Mesenchymal stem cell of Wharton's jelly (primary cell): ENCODE data around the gene TMEM120B.

- CAGE, long polyA plus RNA = no peak
Measured at GRCh38 chr12:121711621-121712036, 923 bp upstream of the TMEM120B start.

DNA sequence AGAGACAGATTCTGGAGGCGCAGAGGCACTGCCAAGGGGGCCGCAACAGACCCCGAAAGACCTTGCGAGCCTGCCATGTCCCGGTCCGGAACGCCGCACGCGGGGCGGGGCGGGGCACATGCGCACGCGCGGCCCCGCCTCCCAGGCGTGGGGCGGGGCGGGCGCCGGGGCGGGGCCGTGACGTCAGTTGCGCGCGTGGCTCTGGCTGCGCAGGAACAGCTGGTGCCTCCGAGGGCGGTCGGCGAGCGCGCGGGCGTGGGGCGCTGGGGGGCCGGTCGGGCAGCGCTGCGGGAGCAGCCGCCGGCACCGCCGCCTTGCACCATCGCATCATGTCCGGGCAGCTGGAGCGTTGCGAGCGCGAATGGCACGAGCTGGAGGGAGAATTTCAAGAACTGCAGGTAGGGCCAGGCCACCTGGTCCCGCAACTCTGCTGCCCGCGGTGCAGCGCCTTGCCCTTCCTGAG, at the start of gene TMEM120B:
TSS of gene TMEM120B (plus strand) at position 186 of the 463 bp plus-strand sequence.
- CAGE, long polyA plus RNA = no peak

DNA sequence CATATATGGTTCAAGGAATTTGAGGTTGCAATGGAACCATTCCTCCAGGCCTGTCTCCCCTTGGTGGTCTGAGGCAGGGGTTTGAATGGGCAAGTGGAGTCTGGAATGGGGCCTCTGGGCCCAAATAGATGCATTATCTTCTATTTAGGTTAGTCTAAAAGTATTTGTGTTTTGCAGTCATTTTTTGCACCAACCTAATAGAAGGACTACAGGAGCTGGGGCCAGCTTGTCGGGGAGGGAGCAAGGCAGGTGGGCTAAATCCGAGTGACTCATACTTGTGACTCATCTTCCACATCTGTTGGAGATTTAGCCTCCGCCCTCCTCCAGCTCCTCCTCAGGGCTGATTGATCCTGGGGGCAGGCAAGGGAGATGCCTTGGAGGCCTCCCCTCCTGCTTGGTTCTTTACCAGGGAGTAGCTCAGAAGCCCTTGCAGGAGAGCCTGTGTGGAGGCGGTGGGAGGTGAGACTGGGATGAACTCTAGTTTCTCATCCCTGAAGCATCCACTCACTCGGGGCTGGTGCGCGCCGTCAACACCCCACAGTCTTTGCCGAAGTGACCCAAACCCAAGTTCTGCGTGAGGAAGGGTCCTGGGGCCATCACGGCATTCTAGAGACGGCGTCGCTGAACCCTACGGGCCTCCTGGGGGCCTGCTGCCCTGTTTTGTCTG, 27.9 kb downstream of the RHOF start:
- CAGE, long polyA plus RNA = no peak

- CAGE, long polyA plus RNA = no peak
Measured at GRCh38 chr12:121766270-121766995, 27.1 kb downstream of the RHOF start.

- CAGE, long polyA plus RNA = no peak
Measured at GRCh38 chr12:121774533-121775379, 18.7 kb downstream of the RHOF start.

DNA sequence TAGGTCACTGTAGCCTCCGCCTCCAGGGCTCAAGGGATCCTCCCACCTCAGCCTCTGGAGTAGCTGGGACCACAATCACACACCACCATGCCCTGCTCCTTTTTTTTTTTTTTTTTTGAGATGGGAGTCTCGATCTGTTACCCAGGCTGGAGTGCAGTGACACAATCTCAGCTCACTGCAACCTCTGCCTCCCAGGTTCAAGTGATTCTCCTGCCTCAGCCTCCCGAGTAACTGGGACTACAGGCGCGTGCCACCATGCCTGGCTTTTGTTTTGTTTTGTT, 16.7 kb downstream of the RHOF start:
- CAGE, long polyA plus RNA = no peak

GRCh38 chr12:121801655-121802627, 1.9 kb upstream of the SETD1B start:
- CAGE, long polyA plus RNA = no peak

DNA sequence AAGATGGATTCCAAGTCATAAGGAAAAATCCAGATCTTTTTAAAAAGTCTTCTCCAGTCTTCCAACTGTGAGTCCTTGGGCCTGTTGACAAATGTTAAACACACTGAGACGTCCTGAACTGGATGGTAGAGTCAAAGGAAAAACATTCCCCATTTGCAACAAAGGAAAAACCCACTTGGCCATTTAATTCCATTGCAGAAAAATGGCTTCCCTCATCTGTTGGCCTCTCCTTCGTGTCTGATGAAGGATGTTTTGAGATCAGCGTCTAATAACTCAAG, 1.2 kb upstream of the SETD1B start:
- CAGE, long polyA plus RNA = start-site peak on the minus strand centred at position 242 of the sequence, 6 bp wide, 140 and 82 reads in 2 replicates

DNA sequence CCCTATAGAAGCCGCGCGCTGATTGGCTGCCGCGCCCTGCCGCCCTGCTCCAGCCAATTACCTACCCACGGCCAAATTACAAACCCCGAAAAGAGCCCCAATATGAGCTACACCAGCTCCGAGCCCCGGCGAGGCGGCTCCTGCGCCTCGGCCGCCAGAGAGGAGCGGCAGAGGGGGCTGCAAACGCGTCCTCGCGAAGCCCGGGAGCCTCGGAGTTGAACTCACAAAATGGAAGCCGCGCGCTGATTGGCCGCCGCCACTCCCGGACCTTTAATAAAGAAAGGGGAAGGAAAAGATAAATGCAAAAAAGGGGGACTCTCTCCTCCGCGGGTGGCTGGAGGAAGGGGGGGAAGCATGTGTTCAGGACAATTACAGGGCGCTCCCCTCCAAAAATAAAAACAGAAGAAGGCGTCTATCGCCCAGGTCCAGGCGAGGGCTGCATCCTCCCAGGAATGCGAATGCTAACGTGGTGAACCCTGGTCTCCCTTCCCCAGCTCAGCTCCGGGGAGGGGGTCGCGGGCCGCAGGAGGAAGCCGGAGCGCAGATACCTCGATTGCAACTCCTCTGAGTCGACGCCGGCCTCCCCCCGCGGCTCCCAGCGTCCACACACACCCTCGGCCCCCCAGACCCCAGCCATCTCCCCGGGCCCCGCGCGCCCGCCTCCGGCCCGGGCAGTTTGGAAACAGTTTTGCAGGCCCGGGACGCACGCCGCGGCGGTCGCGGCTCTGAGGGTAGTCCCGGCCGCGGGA, 653 bp upstream of the SETD1B start:
- CAGE, long polyA plus RNA = no peak

DNA sequence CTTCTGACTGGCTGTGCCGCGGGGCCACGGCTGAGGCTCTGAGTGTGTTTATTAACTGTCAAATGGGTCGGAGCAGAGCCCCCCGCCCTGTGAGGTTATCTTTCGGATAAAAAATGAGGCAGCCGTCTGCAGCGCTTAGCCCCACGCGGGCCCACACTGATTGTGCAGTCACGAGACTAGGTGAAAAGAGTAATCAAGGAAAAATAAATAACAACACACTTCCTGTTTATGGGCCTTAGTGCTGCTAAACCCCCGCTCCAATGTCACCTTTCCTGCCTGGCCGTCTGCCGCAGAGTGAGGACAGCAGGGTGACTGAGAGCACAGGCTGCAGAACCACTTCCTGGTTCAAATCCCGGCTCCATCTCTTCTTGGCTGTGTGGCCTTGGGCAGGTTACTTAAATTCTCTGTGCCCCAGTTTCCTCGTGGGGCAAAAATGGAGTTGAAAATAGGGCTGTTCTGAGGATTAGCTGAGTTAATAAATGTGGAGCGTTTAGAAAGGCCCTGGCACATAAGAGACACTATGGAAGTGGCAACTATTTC, 9.4 kb downstream of the SETD1B start:
- CAGE, long polyA plus RNA = no peak

DNA sequence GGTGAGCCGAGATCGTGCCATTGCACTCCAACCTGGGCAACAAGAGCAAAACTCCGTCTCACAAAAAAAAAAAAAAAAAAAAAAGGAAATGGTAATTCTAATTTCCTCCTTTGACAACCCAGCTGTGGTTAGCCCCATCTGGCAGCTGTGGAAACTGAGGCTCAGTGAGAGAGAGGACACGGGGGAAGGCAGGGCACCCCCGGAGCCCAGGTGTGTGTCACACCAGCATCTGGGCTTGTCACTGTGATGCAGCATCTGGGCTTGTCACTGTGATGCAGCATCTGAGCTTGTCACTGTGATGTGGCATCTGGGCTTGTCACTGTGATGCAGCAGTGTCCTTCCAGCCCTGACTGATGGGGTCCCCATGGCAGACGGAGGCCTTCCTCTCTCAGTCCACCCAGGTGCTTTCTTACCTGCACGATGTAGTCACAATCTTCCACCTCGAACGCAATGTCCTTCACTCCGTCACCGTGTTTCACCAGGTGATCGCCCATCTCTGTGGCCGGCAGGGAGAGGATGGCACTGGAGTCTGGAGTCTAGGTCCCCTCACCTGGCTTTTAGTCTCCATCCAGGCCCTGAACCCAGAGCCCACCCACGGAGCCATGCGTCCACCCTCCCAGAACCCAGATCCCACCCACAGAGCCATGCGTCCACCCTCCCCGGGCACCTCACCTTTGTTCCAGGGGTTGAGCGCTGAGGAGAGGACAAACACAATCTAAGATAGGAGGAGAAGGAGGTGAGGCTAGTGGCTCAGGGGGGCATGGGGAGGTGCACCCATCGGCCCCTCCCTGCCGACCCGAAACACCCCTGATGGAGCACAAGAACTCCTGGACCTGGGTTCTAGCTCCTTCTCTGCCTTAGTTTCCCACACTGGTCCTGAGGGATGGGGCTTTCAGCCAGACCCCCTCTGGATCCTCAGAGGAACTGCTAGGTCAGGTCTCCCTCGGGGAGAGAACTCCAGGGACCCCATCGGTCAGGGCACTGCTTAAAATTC, 2.5 kb downstream of the HPD start:
- CAGE, long polyA plus RNA = no peak

- CAGE, long polyA plus RNA = no peak
Measured at GRCh38 chr12:121857260-121858041, 1.2 kb downstream of the HPD start.

DNA sequence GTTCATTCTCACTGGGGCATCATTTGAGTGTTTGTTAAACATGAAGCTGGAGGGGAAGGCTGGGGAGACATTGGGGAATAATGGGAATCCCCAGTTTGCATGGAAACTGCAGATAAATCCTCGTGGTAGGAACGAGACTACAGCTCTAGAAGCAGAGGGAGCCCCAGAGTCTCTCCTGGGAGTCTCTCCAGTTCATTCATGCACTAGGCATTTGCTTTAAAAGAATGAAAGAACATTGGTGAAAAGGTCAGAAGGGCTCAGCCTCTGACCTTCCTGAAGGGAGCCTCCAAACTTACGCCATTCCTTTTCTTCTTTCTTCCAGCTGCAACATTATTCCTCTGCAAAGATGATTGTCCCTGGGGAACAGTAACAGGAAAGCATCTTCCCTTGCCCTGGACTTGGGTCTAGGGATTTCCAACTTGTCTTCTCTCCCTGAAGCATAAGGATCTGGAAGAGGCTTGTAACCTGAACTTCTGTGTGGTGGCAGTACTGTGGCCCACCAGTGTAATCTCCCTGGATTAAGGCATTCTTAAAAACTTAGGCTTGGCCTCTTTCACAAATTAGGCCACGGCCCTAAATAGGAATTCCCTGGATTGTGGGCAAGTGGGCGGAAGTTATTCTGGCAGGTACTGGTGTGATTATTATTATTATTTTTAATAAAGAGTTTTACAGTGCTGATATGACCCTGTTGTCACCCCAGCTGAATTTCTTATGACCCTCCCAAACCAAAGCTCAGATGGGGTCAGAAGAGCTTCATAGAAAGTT, 2.2 kb upstream of the CFAP251 start:
- CAGE, long polyA plus RNA = no peak

GRCh38 chr12:121925154-121925778, 6.9 kb downstream of the CFAP251 start:
- CAGE, long polyA plus RNA = no peak

GRCh38 chr12:122093034-122093602, 14.6 kb downstream of the MLXIP start:
- CAGE, long polyA plus RNA = no peak

GRCh38 chr12:122093603-122094531, 15.3 kb downstream of the MLXIP start:
- CAGE, long polyA plus RNA = no peak

DNA sequence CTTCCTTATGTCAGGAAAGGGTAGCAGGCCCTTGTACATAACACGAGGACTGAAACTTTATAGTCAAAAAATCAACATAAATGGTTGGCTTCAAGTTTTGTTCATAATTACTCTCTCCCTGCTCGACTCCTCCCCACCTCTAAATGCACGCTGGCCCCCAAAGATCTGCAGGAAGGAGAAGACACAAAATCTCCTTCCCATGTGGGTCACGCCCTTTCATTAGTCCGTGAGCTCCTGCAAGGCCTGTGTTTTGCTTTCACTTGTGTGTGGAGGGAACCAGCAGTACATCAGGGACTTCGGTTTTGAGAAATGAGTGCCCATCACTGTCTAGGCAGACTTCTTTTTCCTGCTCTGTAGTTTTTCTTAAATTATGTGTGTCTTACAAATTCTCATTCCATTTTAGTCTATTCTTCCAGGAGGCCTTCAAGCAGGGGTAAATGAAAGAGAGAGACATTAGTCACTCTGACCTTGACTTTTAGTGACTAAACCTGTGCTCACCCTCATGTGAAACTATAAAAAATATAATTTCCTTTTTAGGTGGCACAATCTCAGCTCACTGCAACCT, 30.0 kb downstream of the MLXIP start:
- CAGE, long polyA plus RNA = no peak

GRCh38 chr12:122135101-122135862, 38.7 kb downstream of the IL31 start:
- CAGE, long polyA plus RNA = no peak

DNA sequence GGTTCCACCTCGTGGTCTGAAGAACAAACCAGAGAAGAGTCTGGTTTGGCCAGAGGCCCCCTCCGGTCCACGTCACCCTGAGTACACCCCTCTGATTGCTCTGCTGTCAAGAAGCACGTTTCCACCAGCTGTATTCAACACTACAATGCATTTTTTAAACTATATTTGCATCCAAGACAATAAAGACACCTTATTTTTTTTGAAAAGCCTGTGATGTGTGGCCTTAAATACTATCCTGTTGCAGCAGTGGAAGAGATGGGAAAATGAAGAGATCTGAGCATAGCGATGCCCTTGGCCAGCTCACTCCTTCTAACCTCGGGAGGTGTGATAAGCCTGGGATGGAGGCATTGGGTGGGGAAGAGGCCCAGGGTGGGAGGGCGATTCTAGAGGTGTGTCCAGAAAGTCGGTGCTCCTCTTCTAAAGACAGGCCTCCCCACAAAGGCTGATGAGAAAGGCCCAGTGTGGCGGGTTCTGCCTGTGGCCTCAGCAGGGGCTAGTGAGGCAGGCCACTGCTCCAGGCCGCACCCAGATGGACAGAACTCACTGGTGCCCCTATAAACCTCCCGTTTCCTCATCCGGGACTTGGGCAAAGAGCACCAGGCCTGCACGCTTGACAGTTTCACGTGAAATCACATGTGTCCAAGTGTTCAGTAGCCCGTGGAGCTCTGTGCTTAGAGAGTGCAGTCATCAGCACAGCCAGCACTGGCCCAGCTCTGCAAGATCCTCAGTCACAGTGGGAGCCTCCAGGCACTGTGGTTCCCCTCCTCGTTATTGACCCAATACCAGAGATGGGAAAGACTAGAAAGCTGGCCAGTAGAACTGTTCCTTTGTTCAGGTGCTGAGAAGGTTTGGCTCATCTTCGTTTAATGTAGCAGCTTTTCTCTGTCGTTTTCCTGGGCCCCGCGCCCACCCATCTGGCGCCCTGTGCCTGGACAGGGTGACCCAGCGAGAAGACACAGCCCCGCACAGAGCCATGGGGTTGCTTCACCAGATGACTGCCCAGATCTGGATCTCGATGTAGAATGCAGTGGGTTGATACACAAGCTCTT, 26.6 kb downstream of the IL31 start:
- CAGE, long polyA plus RNA = no peak

- CAGE, long polyA plus RNA = no peak
Measured at GRCh38 chr12:122206408-122207460, 3.2 kb downstream of the B3GNT4 start.